GM19239 (cell line): Measurements from ENCODE around the genes TFPI2 and GNGT1.

DNA sequence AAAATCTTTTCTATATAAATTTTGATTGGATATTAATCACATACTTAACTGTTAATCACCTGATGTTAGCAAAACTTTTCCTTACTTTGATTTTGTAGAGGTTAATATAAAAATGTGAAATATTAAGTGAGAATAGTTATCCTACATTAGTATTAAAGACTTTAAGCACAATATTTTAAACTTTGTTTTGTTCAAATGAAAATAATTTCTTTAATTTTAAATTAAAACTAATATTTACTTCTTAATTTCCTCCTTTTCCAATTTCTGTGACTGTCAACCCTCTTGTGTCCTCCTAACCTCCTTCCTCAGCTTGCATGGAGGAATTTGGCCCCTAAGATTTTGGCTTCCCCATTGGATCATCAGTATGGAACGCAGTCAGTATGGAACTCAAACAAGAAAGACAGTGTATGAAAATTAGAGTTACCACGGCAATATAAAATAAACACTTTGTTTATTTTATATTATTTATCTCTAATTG, 91.3 kb downstream of the CYP51A1 start:
- RRBS, result no CpG with 5 or more reads among the region's 2 CpGs

DNA sequence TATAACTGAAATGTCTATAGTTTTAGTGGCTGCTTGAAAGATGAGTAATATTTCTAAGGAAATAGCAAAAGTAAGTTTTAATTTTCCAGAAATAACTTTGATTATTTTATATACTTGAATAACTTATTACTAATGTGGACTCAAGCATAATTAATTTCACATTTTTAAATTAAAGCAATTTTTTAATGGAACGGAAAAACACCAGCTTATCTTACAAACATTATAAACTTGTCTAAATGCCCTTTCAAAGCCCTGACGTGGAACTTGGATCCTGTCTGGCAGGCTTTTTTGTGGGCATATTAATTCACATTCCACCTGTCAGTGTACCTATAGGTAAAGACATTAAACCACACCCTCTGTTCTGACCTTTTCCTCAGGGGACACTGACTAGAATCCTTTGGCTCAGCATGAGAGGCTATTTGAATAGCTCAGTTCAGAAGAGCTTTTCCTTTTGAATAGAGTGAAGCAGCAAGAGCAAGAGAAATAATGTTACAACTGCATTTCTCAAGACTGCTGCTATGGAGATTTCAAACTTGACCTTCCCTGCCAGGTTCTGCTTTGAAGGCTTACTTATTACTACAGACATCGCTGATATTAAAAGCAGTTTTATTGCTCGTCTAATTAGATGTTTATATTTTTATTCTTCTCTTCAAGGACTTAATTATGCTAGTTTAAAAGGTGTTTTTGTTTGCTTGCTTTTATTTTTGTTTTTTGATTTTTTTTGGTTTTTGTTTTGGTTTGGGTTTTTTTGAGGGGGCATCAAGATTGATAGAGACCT, 76.9 kb downstream of the CYP51A1 start:
- RRBS, result no CpG with 5 or more reads among the region's 4 CpGs

GRCh38 chr7:92188236-92188863, 9.4 kb upstream of the LRRD1 start:
- RRBS, result no CpG with 5 or more reads among the region's 16 CpGs

GRCh38 chr7:92244674-92245174, 990 bp downstream of the KRIT1 start:
- RRBS, result no CpG with 5 or more reads among the region's 4 CpGs

DNA sequence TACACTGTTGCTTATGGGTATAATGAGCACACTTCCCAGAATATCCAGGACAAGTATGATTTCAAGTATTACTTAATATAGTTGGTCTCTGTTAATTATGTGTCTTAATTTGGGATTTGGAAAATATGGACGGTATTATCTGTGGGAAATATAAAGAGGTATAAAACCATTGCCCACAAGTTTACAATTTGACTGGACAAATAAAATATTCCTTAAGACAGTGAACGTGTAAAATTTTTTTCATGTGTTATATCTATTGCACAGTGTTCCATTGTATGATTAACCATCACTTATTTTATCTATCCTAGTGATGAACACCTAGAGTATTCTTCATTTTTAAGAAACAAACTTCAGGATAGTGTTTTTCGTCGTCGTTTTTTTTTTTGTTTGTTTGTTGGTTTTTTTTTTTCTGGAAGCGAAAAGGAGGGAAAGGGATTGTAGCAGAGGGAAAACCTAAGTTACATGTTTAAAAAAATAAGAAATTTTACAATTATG, 18.1 kb downstream of the ANKIB1 start:
- RRBS, result no CpG with 5 or more reads among the region's 6 CpGs

DNA sequence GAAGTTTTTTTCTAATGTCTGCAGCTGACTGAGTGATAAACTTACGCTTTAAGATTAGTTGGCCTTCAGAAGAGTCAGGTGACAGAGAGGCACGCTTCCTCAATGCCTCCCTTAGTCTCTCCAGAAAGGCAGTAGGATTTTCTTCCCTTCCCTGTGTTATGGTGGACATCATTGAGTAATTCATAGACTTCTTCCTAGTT, 3.6 kb downstream of the ERVW-1 start:
- RRBS, result no CpG with 5 or more reads among the region's 2 CpGs

- RRBS, result no CpG with 5 or more reads among the region's 8 CpGs
Measured at GRCh38 chr7:92483311-92483861, 5.6 kb upstream of the ERVW-1 start.

DNA sequence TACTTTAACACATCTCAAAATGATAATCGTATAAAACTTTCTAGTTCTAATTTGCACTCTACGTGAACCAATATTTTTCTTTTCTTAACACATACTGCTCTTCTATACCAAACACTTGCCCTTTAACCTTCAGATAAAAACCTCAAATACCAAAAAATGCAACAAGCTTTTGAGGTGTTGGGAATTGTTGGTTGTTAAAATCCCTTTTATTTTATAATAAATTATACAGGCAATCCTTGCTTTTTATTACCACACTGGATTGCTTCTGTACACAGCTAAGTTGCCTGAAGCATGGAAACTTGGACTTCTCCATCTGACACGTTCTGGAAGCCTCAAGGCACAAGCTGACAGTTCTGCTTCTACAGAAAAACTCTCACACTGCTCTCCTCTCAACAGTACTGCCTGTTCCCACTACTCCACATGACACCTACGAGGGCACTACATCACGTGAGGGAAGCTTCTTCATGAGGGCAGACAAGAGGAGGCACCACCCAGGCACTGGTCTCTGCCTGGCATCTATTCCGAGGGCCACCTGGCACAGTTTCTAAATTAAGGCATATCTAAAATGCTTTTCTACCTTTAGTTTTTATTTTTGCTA, 16.7 kb upstream of the FAM133B start:
- RRBS, result no CpG with 5 or more reads among the region's 6 CpGs

DNA sequence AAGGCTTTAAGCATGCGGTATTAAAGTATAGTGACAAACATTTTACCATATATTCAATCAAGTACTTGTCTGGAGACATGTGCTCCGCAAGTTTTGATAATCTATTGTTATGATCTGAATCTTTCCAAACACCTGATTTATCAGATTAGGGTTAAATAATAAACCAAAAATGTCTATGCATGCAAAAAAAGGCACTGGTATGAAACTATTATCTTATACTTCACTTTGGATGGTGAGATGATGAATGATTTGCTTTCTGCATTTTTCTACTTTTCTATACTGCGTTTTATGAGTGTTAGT, 37.7 kb upstream of the FAM133B start:
- RRBS, result no CpG with 5 or more reads among the region's 3 CpGs

DNA sequence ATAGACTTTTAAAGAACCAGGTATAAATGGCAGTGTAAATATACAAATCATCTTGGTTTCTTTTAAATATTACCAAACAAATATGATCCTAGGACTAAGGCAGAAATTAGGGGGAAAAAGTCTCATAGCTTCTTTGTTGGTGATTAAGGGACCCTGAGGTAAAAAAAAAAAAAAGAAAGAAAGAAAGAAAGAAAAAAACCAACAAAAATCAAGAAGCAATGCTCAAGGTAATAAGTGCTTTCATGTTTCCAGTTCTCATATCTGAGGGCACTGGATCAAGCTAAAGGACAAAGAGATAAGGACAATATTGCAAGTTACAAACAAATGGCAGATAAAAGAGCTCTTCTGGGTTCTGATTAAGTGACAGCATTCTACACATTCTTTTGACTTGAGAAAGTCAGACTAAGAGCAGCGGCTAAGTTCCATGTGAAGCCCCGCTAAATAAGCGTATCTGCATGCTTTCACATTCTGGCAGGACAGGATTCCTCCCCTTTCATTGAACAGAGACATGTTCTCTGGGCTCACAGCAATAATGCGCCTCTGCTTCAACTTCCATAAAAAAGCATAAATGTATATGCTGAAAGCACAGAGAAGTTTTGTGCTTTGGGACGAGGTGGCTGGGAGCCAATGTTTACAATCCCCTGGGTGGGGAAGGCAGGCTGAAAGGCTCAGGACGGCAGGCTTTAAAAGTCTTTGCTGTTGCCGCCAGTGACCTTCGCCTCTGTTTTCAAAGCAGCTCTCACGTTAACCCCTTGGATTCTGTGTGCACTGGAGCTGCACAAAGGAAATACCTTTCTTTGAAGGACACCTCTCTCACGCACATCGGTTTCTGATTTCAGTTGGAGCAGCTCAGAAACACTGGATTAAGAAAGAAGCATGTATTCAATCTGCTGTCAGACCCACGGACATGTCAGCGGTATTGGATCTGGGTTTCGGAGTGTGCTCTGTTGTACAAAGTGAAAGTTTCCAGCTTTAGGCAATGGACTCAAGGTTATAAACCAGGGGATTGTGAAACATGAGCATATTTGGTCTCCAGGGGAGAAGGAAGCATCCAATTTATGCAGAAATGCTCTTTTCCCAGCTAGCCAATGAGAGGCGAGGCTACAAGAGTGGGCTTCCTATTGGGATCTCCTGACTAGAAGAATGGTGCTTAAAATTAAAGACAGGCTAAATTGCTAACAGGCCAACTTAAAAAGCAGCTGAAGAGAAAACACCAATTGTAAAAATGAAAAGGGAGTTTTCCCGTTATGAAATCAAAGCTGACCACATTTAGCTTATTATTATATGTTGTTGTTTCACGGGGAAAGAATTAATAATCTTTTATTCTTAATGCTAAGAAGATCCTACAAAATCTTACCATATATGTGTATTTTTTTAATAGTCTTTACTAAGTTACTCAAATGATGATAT, 105.4 kb upstream of the FAM133B start:
- RRBS, result no CpG with 5 or more reads among the region's 17 CpGs

DNA sequence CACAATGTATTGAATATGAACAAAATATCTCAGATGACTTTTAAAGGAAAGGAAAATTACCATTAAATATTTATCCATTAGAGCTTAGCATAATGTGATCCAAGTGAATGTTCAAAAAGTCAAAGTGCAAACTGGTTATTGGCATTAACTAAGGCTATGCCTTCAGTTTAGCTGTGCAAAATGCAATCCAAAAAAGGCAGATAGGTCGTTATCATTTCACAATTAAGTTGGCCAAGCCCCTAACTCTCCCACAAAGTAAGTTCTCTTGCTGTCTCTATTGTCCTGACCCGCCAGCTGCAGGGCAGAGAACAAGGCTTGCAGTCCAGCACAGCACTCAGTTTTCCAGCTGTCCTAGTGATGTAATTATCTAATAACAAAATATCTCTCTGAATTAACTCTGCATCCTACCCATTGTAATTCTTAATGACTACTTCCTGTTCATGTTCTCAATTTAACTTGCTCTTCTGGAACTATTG, 55.3 kb downstream of the CDK6 start:
- RRBS, result no CpG with 5 or more reads among the region's 2 CpGs

DNA sequence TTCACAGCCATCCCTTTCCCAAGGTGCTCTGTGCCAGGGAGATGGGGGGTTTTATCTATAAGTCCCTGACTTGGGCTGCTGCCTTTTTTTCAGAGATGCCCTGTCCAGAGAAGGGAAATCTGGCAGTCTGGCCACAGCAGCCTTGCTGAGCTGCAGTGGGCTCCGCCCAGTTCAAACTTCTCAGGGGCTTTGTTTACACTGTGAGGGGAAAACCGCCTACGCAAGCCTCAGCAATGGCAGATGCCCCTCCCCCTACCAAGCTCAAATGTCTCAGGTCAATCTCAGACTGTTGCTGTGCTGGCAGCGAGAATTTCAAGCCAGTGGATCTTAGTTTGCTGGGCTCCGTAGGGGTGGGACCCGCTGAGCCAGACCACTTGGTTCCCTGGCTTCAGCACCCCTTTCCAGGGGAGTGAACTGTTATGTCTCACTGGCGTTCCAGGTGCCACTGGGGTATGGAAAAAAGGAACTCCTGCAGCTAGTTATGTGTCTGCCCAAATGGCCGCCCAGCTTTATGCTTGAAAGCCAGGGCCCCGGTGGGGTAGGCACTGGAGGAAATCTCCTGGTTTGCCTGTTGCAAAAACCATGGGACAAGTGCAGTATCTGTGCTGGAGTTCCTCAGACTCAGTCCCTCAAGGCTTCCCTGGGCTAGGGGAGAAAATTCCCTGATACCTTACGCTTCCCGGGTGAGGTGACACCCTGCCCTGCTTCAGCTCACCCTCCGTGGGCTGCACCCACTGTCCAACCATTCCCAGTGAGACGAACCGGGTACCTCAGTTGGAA, 90.1 kb upstream of the CDK6 start:
- RRBS, result no CpG with 5 or more reads among the region's 14 CpGs

DNA sequence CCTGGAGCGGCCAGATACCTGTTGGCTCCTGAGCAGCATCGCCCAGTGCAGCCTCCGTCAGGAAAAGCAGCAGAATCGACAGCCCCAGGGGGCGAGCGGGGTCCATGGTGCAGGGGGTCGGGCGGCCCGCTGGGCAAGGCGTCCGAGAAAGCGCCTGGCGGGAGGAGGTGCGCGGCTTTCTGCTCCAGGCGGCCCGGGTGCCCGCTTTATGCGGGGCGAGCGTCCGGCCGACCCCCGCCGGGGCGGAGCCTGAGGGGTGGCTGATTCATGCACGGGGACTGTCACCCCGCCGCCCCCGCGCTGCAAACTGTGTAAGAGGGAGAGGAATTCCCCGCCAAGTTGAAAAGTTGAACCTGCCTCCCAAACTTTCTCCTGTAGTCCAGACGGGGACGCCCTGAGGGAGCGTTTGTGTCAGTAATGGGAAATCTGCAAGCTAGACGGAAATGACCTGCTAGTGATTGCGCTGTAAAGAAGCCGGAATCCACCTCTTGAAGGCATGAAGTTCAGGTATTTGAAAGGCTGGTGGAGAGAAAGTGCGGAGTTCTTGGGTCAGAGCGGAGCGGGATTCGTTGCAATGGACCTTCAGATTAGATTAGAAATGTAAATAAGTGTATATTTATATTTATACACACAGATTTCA, at the start of gene TFPI2:
Gene TFPI2, minus strand, starts transcription at position 181 of the 640 bp plus-strand sequence.
- RRBS, result no CpG with 5 or more reads among the region's 42 CpGs

- RRBS, result no CpG with 5 or more reads among the region's 2 CpGs
Measured at GRCh38 chr7:93906361-93906640, at the start of gene GNGT1. TSS of gene GNGT1 (plus strand) at chr7:93906567.

- RRBS, result no CpG with 5 or more reads among the region's 7 CpGs
Measured at GRCh38 chr7:93921256-93921550, 332 bp upstream of the GNG11 start.

DNA sequence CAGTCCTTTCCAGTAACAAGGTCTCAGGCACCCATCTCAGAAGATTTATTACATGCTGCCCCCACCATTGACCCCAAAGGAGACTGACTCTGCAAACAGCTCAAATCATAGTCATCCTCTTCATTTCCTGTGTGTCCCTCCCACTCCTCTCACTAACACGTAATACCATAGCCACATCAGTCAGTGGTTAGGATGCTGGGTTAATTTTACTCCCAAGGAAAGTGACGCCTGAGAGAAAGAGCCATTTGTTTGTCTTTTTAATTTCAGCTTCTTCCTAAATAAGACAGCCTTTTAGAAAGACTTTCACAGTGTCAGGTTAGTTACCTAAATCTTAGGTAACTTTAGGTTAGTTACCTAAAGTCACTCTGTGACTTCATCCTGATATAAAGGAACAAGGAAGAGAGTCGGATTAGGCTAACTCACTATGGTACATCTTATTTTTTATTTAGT, 56.7 kb upstream of the BET1 start:
- RRBS, result no CpG with 5 or more reads among the region's 3 CpGs

DNA sequence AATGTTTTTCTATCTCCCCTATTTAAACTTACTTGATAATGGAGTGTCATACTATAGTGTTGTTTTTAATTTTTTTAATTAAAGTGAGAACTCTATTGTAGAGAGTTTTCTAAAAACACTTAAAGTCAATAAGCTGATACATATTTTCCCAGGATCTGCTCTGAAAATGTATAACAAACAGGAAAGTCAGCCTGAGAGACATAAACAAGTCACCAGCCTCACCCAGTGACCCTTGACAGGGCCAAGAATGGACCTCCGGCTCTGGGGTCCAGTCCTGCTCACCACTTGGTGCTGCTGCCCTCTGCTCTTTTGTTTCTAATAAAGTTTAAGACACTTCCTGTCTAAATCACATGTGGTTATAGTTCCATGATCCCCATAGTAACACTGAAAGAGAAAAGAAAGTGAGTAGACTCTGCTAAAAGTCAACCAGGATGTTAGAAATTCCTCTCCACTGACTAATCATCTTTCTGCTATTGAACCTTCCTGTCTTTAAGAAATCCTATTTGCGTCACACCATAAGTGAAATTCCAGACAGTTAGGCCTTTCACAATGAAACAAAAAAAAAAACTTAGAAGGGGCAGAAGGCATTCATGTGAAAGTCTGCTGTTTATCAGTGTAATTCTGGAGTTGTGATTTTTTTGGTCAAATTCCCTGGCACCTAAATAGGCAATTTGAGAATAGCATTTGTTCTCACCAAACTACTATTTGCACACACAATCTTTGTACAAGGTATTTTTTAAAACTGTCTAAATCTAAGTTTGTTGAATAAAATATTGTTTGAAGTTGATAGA, 179.2 kb upstream of the BET1 start:
- RRBS, result no CpG with 5 or more reads among the region's 2 CpGs

- RRBS, result no CpG with 5 or more reads among the region's 1 CpG
Measured at GRCh38 chr7:94296771-94297130, 97.9 kb upstream of the COL1A2 start.